Gastrocnemius medialis (tissue), 3 donors: ENCODE measurements around a stretch of chr10.

DNA sequence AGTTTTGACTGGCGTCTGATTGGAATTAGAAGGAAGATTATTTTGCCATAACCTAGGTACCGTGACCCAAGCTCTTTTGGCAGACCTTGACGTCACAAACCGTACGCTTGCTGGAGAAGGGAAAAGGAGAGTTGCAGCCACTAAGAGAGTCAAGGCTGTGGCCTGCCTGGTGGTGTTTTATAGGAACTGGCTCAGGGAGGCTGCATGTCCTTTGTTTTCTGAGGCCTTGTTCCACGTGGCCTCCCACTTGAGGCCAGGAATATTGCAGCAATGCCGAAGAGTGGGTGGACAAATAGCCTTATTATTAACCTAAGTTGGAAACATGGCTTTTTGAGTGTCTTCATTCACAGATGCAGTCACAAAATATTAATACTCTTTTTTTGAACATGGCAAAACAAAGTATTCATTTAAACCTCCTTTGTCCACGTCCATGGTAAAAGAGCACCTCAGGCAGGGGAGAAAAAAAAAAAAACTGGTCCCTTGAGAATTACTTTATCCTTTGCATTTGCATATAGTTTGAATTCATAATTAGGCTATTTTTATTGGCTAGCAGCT is 178.0 kb downstream of the CELF2 start:
- PRO-cap: no peak
- RAMPAGE, long total RNA, 3 experiments: no peak in any of the 3 experiments

DNA sequence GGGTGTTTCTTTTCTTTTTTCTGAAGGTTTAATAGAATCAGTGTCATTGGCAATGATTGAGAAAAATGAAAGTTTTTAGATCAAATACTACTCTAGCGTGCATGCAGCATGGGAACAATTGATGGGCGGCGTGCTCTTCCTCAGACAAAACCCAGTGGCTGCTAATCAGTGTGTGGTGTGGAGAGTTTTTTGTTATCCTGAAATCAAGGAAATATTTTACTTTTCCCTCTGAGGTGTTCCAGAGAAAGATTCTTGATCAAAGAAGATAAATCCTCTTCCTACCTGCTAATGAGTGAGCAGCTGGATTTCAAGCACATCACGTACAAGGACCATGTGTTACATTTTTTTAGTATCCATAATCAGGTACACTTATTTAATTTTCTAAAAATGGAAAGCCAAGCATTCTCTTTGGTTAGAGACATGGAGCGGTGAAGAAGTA is 185.4 kb downstream of the CELF2 start:
- PRO-cap: no peak
- RAMPAGE, long total RNA, 3 experiments: start-site peak on the plus strand in 1 of 3 experiments, centred at position 178 of the sequence, 5 reads per replicate

DNA sequence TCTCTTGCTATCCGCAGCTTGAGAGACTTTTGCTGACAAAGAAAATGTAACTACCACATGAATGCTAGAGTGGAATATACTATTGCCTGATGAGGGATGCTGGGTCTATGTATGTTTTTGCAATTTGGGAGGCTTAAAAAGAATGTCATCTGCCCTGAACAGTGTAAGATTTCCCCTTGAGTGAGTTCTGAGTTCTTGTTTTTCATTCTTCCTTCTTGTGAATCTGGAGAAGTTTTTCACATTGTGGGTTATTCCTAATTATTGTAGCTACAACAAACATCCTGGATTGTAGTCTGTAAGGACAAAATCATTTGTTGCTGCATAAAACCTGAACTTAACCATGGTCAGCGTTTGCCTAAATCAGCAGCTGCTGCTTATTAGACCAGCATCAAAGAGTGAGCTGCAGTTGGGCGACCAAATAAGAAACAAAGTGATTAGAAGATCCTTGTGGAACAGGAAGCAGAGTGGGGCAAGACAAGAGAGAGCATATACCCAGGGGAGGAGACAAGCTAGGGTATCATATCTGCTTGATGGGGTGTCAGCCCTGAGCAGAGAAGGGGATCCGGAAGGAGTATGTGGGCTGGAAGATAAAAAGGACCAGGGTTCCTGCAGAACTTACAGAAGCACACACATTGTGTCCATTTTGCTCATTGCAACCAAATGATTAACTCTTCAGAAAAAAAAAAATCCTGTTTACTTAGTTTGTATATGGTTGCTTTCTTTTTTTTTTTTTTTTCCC is 213.5 kb downstream of the CELF2 start:
- PRO-cap: no peak
- RAMPAGE, long total RNA, 3 experiments: no peak in any of the 3 experiments

DNA sequence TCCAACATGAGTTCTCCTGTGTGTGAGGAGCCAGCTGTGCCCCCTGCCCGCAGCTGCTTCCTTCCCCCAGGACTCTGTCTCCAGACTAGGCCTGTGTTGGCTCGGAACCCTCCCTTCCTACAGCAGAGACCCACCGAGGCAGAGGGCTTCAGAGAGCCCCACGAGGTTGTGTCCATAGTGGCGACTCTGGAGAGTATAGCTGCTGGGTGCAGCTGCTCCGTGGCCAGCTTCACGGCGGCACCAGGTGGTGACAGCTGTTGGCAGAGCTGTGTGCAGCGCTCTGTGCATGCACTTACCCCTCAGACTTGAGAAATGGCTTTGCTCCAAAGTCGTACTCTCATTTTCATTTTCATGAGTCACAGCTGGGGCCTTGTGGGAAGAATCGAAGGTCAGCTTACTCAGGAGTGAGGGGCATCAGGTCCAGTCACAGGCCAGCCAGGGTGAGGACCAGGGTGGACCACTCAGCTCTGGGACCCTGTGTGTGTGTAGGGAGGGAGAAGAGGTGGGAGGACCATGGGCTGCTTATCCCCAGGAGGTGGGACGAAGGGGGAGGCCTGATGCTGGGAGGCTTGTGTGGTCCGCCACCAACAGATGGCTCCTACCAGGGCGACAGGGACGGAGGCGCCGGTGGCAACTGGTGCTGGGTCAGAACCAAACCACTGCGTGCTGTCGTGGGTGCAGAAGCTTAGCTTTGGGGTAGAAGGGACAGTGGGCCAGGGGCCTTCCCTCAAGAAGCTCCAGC is 224.8 kb downstream of the CELF2 start:
- PRO-cap: no peak
- RAMPAGE, long total RNA, 3 experiments: no peak in any of the 3 experiments

DNA sequence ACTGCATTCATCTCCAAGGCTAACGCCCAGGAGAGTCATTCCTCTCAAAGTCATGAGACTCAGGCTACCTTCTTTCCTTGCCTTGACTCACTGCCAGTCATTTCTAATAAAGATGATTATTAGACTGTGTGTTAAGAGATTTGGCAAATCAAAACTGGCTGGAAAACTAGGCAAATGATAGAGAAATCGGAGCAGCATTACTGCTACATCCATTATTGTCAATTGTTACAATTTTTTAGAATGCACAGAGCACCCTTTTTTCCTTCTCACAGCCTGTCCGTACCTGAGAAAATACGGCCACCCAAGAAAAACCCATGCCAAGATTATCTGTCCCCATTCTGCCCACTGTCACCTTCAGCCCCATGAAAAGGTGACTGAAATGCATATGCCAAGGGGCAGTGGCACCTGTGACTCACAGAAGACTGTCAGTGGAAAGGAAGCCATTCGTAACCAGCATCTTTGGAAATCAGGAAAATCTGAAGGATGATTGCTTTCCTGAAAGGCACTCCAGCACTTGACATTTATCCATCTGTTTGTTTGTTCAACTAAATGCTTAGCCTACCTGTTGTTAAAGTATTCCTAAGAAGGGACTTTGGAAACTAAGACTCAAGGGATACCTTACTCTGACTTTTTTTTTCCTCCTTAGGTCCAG is 286.1 kb downstream of the USP6NL start:
- PRO-cap: no peak
- RAMPAGE, long total RNA, 3 experiments: no peak in any of the 3 experiments

DNA sequence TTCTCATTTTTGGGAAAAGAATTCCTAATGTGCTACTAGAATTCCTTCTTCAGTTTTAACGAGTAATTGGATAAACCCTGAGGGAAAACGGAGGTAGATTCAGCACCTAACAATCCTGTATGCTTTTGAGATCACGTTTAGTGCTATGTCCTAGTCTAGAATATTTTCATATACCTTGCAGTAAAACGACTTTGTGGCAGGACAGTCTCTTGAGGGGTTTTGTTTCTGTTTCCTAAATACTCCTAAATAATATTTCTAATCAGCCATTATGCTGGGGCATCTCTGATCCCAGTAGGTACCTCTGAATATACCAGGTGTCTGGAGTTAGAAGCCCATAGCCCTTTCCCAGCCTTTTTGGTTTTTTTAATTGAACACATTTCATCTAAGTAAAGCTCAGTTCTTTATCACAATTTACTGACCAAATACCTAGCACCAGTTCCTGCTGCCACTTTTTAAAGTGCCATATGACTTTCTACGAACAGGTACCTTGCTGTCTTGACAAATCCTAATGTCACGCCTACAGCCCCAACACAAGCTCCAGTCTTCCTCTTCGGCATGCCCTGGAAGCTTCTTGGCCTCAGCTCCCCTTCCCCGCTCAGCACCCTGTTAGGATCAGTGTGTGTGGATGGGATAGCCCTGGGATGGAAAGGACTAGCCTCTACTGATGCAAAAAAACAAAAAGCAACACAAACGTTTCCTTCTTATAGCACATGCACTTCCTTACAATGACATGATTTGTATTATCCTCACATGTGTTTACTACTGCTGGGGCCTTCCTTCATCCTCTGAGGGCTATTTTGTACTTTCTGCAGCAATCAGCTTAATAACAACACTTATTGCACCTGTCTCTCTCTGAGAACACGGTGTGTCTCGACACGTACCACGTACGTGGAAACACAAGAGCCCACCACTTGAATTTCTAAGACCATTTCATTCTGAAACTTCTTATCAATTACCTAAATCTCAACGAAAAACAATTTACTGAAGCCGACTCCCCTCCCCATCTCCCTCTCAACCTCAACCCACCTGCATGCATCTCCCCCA is 279.1 kb downstream of the USP6NL start:
- PRO-cap: no peak
- RAMPAGE, long total RNA, 3 experiments: no peak in any of the 3 experiments

GRCh38 chr10:11546969-11547666 is 64.3 kb downstream of the USP6NL start:
- PRO-cap: no peak
- RAMPAGE, long total RNA, 3 experiments: no peak in any of the 3 experiments

- PRO-cap: no peak
- RAMPAGE, long total RNA, 3 experiments: no peak in any of the 3 experiments
Observed at GRCh38 chr10:11561346-11561949, 50.0 kb downstream of the USP6NL start.

GRCh38 chr10:11579580-11580034 is 31.8 kb downstream of the USP6NL start:
- PRO-cap: no peak
- RAMPAGE, long total RNA, 3 experiments: no peak in any of the 3 experiments

DNA sequence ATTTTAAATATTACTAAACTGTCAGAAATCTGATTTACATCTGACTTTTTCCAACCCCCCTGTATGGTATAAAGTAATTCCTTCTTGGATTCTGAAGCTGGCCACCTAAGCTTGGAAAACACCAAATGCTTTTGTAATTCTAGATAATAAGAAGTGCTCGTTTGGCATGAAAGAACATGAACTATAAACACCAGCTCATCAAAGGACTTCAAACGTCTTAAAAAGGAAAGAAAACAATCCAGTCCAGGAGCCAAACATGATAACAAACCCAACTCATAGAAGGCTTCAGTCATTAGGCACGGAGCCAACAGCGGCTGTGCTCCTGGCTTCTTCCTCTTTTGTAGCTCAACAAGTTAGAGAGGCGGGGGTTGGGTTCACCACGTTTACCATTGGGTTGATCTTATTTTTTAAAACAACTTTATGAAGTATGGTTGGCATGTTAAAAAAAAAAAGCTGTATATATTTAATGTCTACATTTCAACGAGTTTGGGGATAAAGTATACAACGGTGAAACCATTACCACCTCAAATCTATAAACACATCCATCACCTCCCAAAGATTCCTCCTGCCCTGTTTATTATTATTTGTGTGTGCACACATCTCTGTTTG is 56.3 kb upstream of the ECHDC3 start:
- PRO-cap: no peak
- RAMPAGE, long total RNA, 3 experiments: no peak in any of the 3 experiments

DNA sequence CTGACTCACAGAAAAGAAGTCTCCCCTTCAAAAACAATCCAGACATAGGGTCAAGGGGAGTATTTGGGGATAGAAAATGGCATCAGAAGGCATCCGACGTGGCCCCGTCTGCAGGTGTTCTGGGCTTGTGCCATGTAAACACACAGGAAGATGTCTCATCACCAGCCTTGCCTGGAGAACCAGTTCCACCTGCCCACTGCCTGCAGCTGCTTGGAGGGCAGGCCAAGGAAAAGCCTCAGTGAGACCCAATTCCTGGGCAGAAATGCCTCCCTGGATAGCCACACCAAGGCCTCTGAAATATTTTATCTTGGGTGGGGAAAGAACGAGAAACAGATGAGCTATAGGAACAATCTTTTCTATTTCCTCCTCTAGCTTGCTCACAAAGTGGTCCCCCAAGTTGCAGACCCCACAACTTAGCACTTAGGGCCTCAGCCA is 54.4 kb upstream of the ECHDC3 start:
- PRO-cap: no peak
- RAMPAGE, long total RNA, 3 experiments: no peak in any of the 3 experiments

DNA sequence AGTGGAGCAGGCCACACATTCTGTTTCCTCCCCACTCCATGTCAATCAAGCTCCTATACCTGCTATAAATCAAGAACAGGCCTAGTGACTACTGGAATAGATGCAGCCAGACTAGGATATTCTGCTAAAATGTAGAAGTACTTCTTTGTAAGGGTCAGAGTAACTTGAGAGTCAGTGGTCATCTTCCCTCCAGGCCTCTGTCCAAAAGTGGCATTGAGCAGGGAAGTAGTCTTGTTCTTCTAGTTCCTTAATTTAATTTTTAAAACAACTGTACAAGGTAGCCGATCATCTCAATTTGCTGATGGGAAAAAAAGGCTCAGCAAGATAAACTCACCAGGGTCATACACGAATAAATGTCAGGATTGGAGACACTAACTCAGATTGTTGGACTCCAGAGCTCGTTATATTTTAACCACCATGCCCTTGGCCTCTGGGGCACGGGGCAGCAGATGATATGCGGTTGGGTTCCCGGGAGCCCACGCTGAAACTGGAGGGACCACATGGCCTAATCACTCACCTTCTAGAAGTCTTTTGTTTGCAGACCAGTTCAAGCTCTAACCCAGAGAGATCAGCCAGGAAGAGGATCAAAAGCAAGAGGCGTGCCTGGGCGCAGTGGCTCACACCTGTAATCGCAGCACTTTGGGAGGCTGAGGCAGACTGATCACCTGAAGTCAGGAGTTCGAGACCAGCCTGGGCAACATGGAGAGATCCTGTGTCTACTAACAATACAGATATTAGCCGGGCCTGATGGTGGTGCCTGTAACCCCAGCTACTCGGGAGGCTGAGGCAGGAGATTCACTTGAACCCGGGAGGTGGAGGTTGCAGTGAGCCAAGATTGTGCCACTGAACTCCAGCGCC is 42.7 kb upstream of the ECHDC3 start:
- PRO-cap: no peak
- RAMPAGE, long total RNA, 3 experiments: no peak in any of the 3 experiments

- PRO-cap: no peak
- RAMPAGE, long total RNA, 3 experiments: no peak in any of the 3 experiments
Observed at GRCh38 chr10:11758716-11759153, 16.6 kb downstream of the ECHDC3 start.

- PRO-cap: no peak
- RAMPAGE, long total RNA, 3 experiments: no peak in any of the 3 experiments
Observed at GRCh38 chr10:11763086-11763792, 21.1 kb downstream of the ECHDC3 start.

- PRO-cap: no peak
- RAMPAGE, long total RNA, 3 experiments: no peak in any of the 3 experiments
Observed at GRCh38 chr10:11798719-11799310, 24.3 kb upstream of the PROSER2 start.

DNA sequence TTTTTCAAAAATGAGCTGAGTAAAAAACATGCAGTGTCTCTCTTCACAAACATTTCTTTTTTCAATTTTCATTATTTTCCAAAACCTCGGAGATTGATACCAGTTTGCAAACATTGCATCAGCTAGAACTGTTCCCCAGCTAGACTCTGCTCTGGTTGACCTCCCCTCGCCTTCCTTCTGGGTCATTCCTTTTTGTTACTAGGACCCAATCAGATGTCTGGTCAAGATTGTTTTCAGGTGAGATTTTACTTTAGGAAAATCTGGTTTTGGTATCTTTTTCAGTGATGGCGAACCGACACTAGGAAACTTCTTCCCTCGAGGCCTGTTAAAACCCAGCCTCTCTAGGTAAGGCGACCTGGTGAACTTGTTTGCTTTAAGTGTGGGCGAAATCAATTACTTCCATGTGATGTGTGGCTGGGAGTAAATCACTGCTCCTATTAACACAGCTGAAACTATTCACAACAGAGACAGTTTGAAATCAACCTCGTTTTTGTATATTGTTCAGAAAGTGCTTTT is 8.4 kb downstream of the PROSER2 start:
- PRO-cap: no peak
- RAMPAGE, long total RNA, 3 experiments: no peak in any of the 3 experiments

GRCh38 chr10:12122487-12123005 is 6.9 kb upstream of the SEC61A2 start:
- PRO-cap: no peak
- RAMPAGE, long total RNA, 3 experiments: no peak in any of the 3 experiments

DNA sequence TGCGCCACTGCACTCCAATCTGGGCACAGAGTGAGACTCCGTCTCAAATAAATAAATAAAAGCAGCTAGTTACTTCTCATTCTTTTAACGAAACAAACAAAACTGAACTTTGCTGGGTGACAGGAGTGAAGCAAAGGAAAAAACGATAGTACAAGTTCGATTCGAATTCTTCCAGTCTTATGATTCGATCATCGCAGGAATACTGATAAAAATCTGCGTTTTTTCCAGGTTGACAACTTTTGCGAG is 654 bp downstream of the NUDT5 start:
- PRO-cap: no peak
- RAMPAGE, long total RNA, 3 experiments: no peak in any of the 3 experiments

GRCh38 chr10:12241522-12242384 is 45.8 kb downstream of the CDC123 start:
- PRO-cap: no peak
- RAMPAGE, long total RNA, 3 experiments: no peak in any of the 3 experiments

DNA sequence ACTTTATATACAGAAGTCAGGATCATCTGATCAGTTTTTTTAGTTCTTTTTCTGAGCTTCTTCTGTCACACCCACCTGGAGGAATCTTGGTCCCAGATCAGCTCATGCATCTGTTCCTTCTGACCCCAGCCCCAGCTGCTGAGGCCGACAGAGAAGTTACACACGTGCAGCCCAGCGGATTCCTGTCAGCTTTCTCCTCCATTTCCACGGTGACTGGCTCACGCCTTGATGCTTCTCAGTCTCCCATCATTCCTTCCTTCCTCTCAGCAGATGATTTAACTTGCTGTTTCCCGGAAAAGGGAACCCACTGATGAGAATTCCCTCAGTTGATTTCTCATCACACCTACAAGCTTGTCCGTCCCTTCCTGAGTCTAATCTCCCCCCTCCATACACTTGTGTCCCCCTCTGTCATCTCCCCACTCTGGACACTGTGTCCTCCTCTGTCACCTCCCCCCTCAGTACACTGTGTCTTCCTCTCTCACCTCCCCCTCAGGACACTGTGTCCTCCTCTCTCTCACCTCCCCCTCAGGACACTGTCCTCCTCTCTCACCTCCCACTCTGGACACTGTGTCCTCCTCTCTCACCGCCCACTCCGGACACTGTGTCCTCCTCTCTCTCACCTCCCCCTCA is 50.6 kb downstream of the CDC123 start:
- PRO-cap: no peak
- RAMPAGE, long total RNA, 3 experiments: no peak in any of the 3 experiments